H4 (cell line): Measurements from ENCODE around the genes CCR1 and RTP3.

GRCh38 chr3:46100525-46101355, 73.5 kb upstream of the XCR1 start:
- RAMPAGE, long total RNA, result no peak

GRCh38 chr3:46110943-46111334, 83.7 kb upstream of the XCR1 start:
- RAMPAGE, long total RNA, result no peak

- RAMPAGE, long total RNA, result no peak
Measured at GRCh38 chr3:46208176-46208878, at the start of gene CCR1. Gene CCR1 (minus strand): TSS chr3:46208313.

DNA sequence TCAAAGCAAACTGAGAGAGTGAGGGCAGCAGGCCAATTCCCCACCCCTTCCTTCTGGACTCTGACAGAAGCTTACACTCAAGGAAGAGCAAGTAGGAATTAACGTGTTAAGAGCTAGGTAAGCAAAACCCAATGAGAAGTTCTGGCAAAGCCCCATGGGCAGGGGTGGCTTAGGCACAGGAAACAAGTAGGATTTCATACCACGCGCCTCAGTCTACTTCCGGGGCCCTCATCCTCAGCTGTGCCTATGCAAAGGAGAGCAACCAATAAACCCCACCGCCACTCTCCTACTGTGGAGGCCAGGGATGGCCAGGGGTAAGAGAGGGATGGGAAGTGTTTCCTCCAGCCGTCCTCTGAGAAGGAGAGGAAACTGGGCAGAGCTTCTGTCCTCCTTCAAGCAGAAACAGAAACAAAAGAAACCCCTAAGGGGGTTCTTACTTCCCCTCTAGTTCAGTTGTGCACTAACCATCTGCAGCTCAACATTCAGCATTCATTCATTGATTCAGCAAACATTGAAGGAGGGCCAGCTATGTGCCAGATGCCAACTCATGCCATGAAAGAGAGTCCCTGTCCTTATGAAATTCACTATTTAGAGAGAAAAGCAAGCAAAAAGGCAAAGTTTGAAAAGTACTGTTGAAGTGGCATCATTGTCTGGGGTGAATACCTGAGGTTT, 12.7 kb downstream of the CCR5 start:
- RAMPAGE, long total RNA, result no peak

DNA sequence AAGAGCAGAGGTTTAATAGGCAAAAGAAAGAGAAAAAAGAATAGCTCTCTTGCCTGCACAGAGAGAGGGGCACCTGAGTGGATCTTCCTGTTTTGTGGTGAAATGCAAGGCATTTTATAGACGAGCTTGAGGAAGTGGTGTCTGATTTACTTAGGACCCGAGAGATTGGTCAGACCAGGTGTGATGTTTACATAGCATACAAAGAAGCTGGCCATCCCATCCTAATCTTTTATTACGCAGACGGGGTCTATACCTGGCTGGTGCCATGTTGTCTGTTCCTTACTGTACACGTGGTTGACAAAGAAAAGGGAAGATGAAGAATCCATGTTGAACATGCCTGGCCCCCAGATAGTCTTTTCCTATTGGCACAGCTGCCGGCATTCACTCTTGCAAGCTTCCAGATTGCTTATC, 13.3 kb downstream of the CCR5 start:
- RAMPAGE, long total RNA, result no peak

DNA sequence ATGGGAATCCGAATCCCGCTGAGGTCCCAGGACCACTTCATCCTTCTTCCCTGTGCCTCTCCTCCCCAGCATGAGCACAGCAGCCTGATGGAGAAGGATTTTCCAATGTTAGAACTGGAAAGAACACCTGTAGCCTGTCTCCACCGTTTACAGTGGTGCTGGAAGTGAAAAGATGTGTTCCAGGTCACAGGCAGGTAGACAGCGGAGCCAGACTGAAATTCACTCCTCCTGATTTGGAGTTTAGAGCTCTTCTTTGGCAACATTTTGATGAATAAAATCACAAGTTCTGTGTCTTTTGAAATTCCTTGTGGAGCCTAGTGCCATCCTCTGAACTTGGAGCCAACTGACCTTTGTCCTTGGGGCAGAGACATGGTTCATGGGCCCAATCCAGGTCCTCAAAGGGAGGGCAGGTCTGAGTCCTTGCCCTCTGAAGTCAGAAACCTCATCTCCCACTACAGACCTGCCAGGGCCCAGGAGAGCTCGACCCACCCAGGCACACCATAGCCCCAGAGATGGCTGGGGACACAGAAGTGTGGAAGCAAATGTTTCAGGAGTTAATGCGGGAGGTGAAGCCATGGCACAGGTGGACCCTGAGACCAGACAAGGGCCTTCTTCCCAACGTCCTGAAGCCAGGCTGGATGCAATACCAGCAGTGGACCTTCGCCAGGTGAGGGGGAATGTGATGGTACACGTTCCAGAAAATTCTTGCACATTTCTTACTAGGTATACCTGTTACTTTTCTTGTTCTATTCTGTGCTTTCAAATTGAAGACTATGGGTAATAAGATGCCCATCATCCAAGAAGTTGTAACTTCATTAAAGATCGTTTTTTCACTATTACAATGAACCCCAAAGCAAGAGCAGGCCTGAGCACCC, at the start of gene RTP3:
Gene RTP3, plus strand, starts transcription at position 426 of the 875 bp plus-strand sequence.
- RAMPAGE, long total RNA, result no peak

DNA sequence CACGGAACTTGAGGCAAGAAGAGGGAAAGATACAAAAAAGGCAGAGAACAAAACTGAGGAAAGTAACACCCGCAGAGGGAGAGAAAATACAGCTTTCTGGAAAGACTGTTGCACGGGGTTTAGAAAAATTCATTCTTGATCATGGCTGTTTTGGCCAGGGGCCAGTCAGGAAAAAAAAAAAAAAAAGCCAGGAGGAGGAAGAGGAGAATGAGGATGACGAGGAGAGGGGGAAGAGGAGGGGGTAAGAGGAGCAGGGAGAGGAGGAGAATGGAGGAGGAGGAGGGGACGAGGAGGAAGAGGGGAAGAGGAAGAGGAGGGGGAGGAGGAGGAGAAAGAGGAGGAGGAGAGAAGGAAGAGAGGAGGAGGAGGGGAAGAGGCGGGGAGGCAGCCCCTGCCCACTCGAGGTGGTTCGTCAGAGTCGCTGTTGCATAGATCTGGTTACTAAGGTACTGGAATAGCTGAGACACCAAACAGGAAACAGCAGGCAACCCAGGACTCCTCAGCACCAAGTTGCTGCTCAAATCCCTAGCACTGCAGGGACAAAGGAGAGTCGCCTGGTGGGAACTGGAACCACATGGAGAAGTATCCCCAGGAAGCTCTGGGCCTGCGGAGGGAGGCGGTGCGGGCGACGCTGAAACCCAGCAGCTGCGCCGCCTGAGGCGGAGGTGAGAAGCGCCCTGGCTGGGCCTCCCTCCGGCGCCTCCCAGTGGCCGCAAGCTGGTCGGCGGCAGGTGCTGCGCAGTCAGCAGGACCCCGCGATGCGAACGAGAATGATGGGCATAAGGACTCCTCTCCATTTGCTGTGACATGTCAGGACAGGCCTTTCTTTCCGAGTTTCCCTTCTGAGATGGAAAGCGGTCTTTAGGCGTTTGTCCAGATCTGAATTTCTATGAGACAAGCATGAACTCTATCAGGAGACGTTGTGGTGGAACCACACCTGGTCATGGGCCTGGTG, 17.4 kb downstream of the FAM240A start:
- RAMPAGE, long total RNA, result no peak

DNA sequence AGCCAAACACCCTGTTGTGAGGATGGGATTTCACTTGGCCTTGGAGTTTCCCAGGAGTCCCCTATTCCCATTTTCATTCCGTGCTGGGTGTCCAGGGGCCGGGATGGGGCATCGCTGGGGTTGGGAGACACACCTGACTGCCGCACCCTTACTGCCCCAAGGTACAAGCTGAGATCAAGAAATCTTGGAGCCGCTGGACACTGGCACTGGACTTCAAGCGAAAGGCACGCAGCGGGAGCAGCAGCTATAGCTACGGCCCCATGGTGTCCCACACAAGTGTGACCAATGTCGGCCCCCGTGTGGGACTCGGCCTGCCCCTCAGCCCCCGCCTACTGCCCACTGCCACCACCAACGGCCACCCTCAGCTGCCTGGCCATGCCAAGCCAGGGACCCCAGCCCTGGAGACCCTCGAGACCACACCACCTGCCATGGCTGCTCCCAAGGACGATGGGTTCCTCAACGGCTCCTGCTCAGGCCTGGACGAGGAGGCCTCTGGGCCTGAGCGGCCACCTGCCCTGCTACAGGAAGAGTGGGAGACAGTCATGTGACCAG, 25.7 kb downstream of the PTH1R start:
- RAMPAGE, long total RNA, result no peak

DNA sequence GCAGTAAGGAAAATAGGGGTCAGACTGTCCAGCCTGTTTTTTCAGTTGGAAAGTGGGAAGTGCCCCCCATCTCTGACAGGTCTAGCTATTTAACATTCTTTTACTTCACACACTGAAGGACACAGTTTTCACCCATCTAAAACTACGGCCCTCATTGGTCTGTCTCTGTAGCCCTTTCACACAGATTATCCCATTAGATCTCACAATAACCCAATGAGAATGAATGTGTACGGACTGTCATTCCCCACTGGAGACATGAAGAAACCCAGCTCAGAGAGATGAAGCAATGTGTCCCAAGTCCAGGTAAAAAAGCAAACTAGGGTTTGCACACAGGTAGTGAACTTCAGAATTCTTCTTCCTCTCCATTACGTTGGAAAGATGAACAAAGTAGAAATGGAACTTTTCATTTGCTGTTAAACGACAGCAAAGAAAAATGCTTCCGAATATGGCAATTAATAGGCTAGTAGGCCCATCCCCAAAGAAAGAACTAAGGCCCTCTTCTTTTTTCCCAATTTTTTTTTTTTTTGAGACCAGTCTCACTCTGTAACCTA, 1.8 kb downstream of the CCDC12 start:
- RAMPAGE, long total RNA, result no peak

DNA sequence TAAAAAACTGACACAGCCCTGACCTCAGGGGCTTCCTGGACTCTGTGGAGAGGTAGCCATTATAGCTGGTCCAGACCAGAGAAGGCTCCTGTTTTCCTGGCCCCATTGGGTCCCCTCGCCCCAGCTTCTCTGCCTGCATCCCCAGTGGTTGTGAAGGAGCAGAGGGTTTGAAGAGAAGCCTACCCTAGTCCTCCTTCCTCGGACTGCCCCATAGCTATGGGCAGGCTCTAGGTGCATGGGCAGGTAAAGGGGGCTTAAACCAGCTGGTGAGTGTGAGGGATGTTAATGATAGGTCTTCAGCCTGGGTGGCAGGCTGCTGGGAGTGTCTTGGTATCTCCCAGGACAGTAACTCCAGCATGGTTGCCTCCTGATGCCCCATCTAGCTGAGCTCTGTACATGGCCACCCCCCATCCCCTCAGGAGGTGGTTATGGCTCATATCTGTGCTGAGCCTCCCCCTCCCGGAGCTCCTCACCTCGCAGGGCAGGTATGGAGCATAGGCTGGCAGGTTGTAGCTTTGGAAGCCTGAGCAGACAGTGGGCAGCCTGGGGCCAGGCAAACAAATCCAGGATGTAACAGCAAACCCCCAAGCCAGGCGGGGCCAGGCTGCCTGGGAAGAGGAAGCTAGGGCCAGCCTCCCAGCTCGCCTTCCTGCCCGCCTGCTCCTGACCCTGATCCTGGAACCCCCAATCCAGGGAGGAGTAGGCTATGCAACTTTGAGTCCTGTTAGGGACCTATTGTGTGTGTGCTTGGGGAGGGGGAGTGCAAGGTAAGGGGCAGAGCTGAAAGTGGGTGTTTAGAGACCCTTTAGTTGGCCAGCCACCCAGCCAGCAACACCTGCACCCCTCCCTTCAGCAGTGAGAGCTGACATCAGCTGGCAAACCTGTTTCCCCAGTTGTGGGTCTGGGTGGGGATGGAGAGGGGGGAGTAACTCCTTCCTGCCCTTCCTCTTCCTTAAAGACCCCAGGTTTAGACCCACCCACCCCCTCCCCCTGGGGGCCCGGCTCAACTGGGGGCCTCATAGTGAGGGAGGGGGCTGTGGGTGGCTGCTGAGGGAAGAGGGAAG, 2.3 kb downstream of the NBEAL2 start:
- RAMPAGE, long total RNA, result no peak

DNA sequence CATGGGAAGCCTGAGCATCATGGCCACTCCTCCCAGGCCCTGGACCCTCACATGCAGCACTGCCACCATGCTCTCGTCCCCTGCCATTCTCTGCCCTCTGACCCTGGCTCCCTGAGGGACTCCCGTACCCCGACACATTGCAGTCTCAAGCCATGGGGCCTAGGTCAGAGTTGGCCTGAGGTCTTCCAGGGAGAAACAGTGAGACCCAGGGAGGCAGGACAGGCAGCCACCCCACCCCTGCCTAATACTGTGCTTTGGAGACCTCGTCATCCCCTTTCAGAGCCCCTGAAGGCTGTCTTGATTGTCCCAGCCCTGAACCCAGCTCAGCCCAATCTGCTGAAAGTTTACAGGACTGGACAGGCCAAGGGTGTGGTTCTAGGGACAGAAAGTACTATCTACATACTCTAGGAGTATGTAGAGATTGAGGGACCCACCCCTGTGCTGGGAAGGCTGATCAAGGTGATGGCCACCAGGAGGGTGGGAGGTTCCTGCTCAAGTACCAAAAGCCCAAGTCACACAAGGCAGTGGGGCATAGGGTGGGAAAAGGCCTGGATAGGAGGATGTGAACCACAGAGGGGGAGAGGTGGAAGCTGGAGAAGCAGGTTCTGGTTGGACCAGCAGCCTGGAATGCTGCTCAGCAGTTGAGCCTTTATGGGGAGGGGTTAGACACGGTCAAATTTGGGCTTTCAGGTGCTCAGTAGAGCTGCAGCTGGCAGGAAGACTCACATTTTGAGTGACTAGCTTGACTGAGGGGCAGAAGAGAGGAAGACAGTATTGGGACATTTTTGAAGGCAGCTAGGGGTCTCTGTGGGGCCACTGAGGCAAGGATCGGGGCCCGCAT, 6.6 kb downstream of the NBEAL2 start:
- RAMPAGE, long total RNA, result no peak

GRCh38 chr3:47009462-47010569, 30.4 kb downstream of the NBEAL2 start:
- RAMPAGE, long total RNA, result no peak

- RAMPAGE, long total RNA, result no peak
Measured at GRCh38 chr3:47057022-47057664, 77.7 kb downstream of the NBEAL2 start.

GRCh38 chr3:47062083-47062716, 82.7 kb downstream of the NBEAL2 start:
- RAMPAGE, long total RNA, result no peak

DNA sequence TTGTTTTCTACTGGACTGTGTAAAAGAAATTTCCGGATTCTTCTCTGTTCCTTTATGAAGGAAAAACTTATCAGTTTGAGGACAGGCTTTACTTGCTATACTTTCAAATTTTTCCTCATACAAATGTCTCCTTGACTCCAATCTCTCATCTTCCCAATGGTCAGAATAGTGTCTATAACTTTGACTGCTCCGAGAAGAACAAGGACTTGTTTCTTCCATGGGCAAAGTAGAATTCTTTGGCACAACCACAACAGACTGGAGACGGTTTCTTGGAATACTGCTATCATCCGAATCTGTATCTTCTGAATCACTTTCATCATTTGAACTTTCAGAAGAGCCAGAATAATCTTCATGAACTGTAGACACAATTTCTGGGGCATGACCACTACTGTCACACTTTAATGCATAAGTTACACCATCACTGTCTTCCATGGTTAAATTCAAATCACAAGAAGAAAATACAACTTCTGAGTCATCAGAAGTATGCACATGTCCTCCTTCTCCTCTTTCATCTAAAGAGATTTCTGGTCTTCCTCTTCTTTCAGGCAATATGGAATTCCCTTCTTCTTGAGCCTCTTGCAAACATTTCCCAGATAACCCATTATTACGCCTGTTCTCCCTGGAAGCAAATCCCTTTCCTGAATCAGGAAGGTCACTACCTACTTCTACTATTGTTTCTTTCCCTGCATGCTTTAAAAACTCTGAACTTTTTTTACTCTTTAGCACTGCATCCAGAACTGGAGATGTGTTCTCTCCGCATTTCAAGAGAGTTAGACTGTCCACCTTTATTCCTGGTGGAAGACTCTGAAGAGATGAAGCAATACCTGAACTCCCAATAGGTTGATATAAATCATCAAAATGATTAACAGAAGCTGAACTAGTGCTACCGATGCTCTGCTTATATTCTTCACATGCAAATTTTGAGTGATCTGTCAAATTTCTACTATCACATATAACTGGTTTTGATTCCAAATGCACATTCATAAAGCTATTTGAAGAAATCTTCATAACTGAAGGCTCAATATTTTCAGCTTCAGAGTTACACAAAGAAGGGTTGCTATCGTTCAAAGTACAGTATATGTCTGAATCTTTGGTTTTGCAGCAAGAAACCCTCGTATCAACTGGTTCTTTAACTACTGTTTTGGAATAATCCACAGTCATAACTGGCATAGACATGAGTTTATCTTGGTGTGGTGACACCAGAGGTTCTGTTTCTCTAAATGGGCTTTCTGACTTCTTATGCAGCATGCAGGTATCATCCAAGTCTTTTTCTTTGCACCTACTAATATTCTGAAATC, 42.3 kb downstream of the SETD2 start:
- RAMPAGE, long total RNA, result no peak

DNA sequence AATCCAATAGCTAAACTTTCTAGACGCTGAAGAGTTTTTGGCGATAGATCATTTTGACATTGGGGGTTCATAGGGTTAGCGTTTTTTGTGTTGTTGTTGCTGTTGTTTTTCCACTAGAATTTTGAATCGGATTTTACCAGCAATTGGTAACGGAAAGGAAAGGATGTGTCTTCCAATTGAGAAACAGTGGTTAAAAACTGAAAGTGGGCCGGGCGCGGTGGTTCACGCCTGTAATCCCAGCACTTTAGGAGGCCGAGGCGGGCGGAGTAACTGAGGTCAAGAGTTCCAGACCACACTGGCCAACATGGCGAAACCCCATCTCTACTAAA, 1.1 kb upstream of the SETD2 start:
- RAMPAGE, long total RNA, result no peak

- RAMPAGE, long total RNA, result no peak
Measured at GRCh38 chr3:47412403-47413483, 31.9 kb downstream of the PTPN23 start.

DNA sequence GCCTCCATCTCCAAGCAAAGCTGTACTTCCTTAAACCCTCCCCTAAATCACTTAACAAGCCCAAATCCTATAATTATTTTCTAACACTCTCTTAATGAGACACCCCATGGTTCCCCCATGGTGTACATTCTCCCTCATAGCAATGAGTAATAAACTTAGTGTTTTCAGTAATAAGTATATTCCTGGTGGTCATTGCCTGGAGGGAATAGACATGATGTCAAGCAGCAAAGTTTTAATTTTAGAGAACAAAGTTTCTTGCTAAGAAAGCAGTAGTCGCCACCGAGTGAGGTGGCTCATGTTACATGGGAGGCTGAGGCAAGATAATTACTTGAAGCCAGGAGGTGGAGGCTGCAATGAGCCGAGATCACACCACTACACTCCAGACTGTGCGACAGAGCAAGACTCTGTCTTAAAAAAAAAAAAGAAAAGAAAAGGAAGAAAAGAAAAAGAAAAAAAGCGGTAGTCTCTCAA, 2.3 kb upstream of the ELP6 start:
- RAMPAGE, long total RNA, result no peak

DNA sequence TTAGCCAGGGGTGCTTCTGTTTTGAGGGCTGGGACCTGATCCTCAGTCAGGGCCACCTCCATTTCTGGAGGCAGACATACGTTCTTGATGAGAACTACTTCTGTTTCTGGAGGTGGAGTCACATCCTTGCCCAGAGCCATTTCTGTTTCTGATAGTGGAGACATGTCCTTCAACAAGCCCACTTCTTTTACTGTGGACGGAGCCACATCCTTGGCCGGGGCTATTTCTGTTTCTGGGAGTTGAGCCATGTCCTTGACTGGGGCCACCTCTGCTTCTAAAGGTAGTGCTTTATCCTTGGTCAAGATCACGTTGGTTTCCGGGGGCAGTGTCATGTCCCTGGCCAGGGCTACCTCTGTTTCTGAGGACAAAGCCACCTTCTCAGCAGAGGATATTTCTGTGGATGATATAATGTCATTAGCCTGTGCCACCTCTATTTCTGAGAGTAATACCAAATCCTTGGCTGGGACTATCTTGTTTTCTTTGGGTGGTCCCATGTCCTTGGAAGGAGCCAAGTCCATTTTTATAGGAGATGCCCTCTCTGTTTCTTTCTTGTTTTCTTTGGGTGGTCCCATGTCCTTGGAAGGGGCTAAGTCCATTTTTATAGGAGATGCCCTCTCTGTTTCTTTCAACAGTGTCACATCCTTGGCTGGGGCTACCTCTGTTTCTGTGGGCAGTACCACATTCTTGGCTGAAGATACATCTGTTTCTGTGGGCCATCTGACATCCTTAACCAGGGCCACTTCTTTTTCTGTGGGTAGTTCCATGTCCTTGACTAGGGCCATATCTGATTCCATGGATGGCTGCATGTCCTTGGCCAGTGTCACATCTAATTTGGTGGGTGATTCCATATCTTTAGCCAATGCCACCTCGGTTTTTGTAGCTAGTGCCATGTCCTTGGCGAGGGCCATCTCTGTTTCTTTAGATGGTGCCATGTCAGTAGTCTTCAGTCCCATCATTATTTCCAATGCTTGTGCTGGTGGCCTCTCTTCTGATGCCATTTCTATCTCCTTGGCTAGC, 99.8 kb downstream of the MAP4 start:
- RAMPAGE, long total RNA, result no peak

DNA sequence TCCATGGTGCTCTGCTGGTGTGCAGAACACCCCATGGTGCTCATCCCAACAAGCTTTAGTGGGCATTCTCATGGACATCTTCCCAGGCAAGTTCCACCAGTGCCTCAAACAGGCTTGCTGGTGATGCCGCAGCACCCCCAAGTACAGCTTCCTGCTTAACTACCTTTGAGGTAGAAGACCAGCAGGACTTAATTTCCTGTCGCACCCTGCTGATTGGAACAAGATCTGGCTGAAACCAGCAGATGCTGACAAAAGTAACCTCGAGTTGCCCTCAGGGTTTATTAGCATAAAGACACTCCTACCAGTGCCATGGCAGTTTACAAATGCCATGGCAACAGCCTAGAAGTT, 54.5 kb downstream of the MAP4 start:
- RAMPAGE, long total RNA, result no peak